ReNcell CX (cell line): ENCODE measurements around the genes RPS9, LENG9, KIR2DL3 and GP6.

- PRO-cap: no peak
Observed at GRCh38 chr19:54142595-54143365, 5.2 kb downstream of the CNOT3 start.

GRCh38 chr19:54173480-54173929, 545 bp upstream of the TMC4 start:
- PRO-cap: no peak

DNA sequence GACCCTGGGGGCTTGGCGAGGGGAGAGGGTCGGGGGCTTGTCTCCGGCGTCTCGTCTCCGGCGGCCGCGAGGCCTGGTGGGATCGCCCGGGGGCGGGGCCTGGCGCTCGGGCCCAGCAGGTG, 148 bp upstream of the TSEN34 start:
- PRO-cap: bidirectional peak, plus-strand start outside the sequence, minus-strand start at position 69 of the sequence

DNA sequence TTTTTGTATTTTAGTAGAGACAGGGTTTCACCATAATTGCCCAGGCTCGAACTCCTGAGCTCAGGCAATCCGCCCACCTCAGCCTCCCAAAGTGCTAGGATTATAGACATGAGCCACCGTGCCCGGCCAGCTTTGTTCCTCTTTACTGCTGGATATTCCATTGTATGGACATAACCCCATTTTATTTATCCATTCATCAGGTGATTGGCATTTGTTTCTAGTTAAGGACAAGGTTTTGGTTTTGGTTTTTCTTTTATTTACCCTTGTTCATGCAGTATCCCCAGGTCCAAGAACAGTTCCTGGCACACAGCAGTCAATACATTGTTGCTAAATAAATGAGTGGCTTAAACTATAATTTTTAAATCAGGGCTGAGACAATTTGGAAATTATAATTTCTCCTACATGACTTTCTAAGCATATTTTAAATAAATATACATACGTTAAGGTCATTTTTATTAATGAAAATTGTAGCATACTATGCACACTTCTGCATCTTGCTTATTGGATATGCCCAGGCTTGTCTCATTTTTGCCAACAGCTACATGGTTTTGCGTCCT, 4.0 kb upstream of the RPS9 start:
- PRO-cap: no peak

DNA sequence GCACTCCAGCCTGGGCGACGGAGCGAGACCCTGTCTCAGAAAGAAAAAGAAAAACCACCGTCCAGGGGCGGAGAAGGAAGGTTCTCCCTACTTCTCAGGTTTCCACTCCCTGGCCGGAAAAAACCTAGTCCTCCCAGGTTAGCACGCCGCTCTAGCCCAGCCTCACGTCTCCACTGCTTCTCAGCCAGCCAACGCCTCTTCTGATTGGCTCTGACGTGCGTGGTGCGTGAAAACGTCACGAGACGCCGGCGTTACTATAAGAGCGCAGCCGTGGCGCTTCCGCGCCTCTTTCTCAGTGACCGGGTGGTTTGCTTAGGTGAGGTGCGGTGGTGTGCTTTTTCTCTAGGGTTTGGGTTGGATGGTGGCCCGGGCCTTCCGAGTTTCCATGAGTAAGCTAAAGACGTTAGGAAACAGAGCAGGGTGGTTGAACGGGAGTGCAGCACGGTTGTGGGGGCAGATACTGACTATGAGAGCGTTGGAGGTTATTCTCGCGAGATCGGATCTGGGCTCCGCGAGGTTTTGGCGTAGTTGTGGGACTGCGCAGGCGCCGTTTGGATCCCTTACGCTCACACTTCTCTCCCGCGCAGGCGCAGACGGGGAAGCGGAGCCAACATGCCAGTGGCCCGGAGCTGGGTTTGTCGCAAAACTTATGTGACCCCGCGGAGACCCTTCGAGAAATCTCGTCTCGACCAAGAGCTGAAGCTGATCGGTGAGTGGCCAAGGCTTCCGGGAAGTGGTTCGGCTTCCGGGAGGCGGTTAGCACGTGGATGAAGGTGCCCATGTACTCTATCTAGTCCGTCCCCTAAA, at the start of gene RPS9:
RPS9 (plus strand) TSS at position 286 of the 807 bp plus-strand sequence.
- PRO-cap: bidirectional peak, plus-strand start at position 292 of the sequence, minus-strand start at position 147 of the sequence

GRCh38 chr19:54208995-54209598, 8.4 kb downstream of the RPS9 start:
- PRO-cap: no peak

DNA sequence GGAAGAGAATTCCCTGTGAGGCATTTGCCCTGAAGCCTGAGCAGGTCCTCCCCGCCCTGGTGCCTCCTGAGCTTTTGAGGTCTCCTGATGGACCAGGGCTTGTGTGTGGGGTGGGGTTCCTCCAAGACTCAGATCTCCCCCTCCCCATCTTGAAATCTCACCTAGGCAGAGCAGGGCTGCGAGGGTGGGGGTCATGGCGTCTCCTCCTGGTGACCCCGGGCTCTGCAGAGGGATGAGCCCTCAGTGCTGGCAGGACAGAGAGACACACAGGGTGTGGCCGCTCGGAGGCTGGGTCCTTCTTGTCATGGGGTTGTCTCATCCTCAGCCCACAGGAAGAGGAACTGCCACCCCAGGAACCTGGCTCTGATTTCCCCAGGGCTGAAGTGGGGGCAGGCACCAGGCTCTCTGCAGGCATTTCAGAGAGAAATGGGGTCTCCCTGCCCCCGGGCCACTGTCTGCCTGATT, 14.5 kb downstream of the LILRB5 start:
- PRO-cap: no peak

DNA sequence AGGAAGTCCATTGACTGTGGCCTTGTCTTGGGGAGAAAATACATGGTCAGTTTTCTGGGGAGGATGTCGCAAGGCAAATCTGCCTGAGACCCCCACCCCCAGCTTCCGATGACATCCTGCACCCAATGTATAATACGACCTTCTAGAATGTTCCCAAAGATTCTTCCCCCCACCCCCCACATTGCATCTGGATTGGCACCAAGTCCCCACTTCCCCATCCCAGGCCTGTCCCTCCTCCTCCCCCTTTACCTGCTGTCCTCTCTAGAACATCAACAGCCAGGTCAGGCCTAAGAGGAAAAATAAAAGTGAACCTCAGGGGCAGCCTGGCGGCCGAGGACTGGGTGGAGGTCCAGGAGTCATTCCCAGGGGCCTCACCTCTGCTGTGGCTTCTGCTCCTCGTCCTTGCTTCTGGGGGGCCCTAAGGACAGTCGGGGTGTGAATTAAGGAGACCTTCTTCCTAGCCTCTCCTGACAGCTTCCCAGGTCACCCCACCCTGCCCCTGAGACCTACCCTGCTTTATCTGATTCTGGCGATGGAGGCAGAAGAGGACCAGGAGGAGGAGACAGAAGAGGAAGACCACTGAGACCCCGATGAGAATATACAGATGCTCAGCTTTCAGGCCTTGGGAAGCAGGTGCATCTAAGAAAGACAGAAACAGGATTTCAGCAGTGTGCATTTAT, 8.6 kb downstream of the LAIR1 start:
- PRO-cap: no peak

DNA sequence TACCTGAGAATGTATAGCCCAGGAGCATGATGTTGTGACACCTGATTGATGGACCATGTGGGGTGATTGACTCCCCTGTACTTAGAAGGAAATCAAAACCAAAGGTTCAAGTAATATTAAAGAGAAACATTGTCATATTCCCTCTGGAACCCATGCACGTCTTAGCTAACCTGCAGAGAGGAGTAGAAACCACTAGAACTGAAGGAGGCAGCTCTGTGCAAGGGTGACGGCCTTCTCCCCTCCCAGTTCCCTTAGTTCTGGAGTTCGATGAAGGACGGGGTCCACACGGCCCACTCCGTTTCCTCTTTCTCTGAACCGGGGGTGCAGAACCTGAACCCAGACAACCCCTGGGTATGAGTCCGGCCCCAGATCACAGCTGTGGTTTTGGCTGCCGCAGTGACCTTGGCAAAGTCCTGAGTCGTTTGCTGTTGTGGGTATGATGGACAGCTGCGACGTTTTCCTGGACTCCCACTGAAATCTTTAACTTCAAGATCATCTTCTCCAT, 9.5 kb upstream of the LAIR1 start:
- PRO-cap: no peak

DNA sequence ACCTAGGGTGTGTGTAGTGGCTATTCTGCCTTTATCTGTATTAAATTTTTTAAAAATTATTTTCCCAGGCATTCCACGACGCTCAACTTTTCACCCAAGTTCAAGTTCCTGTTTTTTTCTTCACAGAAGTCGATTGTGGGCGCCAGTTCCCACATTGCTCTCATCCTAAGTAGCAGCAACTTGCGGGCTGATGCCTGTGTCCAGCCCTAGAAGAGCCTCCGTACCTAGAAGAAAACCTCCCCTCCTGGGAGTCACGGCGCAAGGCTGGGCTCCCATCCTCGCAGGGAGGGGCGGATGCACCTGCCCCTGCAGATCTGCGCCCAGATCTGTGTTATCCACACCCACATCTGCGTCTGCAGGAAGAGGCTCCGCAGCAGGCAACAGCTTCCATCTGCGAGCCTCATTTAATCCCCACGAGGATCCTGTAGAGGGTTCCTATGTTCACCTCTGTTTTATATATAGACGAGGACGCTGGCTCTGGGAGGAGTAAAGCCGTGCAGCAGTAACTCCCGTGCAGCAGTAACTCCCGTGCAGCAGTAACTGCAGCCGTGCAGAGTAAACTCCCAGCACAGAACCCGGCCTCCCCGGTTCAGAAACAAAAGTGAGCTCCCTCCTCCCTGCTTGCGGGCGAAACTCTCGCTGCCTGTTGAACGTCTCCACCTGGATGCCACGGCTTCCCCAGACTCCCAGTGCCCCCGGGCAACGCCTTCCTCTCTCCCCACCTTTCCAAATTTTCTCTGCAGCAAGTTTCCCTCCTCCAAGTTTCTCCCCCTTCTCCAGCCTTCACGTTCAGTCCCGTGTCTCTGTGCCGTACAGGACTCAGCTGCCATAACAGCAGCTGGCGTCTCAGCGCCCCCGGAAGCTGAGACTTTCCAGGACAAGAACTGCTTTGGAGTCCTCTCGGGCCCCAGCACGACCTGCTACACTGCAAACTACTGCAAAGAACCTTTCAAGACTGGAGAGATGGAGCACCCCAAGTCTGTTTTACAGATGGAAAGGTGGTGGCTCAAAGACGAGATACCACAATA, 23.5 kb upstream of the LAIR1 start:
- PRO-cap: no peak

DNA sequence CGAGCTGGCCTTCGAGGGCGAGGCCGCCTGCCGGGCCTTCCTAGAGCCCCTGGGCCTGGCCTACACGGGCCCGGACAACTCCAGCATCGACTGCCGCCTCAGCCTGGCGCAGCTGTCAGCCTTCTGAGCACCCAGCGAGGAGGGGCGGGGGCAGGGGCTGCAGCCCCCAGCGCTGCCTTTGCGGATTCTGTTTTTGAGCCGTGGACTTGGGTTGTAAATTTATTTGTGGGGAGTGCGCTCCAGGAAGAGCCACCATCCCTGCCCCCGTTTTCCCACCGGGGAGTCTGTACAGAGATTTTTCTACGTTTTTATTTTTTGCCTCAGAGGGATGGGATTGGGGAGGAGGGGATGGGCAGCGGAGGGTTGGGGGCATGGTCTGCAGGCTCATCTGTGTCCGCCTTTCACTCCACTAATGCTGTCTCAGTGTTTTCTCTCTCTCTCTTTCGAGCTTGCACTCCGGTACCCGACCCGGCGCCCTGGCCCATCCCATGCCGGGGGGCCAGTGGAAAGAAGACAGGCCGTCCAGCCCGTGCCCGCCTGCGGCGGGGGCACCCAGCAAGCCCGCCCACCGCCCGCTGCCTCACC, 2.7 kb downstream of the LENG9 start:
- PRO-cap: no peak

GRCh38 chr19:54463489-54464330, at the start of gene LENG9:
Gene LENG9 (minus strand): TSS chr19:54463778.
- PRO-cap: unidirectional peak, minus-strand start at chr19:54463719

- PRO-cap: no peak
Observed at GRCh38 chr19:54593807-54594382, 463 bp downstream of the LILRA1 start.

GRCh38 chr19:54738370-54738878, at the start of gene KIR2DL3:
Gene KIR2DL3 (plus strand): TSS chr19:54738513.
- PRO-cap: no peak

DNA sequence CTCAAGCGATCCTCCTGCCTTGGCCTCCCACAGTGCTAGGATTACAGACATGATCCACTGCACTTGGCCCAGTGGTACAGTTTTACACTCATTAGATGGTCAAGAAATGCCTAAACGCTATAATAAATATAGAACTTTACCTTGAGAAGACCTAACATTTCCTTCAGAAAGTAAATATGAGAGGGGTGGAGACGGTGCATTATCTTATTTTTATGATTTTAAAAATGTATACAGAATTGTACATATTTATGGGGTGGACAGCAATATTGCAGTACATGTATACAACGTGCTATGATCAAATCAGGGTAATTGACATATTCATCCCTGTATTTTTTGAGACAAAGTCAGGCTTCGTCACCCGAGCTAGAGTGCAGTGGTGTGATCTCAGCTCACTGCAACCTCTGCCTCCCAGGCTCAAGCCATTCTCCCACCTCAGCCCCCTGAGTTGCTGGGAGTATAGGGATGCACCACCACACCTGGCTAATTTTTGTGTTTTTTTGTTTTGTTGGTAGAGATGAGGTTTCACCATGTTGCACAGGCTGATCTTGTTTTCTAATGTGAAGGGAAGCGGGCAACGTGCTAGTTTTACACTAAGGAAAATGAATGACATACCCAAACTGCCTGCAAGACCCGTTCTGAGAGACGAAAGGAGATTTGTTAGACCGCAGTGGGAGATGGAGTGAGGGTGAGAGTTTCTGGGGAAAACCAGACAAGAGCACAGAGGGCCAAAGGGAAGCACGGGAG, 24.1 kb downstream of the GP6 start:
- PRO-cap: no peak

DNA sequence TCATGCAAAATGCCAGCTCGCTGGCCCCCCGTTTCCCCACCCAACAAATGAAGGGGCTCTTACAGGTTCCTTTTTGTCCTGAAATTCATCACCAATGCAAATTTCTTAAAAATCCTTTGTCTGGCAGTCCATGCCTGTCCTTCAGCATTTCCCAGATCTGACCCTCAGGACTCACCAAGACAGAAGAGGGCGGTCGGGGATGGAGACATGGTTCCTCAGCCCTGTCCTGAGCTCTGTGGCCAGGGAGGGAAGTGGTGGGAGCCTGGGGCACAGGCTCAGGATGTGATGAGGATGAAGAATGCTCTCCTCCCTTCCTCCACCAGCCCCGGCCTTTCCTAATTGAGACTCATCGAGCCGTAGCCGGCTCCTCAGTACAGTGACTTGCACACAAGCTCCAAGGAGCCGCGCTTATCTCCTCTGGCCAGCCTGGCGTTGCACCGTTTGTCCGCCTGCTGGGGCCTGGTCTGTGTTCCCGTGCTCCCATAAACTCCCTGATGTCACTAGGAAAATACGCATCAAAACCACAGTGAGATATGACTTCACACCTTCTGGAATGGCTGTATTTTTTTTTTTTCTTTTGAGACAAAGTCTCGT, at the start of gene GP6:
GP6 (minus strand) TSS at position 237 of the 594 bp plus-strand sequence.
- PRO-cap: no peak

GRCh38 chr19:55041326-55042649, 3.7 kb upstream of the GP6 start:
- PRO-cap: no peak

DNA sequence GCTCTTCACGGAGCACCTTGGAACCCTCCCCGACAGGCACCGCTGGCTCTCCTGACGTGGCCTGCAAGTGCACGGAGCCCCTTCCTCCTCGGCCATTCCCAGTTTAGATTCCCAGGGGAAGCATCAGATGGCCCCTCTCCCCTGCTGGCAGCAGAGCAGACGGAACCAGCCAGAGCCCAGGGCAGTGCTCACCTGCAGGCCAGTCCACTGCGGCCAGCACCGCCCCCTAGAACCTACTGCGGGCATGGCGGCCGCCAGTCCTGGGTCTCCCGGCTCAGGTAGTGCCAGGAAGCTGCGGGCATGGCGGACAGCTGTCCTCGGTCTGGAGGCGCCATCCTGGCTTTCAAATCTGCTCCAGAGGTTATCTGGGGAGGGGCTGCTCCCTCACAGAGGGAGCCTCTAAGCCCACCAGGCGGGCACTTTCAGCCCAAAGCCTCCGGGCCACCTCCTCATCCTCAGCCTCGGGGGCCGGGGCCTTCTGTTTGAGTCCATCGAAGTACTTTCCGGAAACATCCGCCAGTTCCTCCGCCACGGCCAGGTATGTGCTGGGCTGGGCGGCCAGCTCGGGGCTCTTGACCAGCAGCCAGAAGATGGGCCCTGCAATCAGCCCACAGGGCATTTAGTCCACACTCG, 6.8 kb upstream of the GP6 start:
- PRO-cap: no peak

DNA sequence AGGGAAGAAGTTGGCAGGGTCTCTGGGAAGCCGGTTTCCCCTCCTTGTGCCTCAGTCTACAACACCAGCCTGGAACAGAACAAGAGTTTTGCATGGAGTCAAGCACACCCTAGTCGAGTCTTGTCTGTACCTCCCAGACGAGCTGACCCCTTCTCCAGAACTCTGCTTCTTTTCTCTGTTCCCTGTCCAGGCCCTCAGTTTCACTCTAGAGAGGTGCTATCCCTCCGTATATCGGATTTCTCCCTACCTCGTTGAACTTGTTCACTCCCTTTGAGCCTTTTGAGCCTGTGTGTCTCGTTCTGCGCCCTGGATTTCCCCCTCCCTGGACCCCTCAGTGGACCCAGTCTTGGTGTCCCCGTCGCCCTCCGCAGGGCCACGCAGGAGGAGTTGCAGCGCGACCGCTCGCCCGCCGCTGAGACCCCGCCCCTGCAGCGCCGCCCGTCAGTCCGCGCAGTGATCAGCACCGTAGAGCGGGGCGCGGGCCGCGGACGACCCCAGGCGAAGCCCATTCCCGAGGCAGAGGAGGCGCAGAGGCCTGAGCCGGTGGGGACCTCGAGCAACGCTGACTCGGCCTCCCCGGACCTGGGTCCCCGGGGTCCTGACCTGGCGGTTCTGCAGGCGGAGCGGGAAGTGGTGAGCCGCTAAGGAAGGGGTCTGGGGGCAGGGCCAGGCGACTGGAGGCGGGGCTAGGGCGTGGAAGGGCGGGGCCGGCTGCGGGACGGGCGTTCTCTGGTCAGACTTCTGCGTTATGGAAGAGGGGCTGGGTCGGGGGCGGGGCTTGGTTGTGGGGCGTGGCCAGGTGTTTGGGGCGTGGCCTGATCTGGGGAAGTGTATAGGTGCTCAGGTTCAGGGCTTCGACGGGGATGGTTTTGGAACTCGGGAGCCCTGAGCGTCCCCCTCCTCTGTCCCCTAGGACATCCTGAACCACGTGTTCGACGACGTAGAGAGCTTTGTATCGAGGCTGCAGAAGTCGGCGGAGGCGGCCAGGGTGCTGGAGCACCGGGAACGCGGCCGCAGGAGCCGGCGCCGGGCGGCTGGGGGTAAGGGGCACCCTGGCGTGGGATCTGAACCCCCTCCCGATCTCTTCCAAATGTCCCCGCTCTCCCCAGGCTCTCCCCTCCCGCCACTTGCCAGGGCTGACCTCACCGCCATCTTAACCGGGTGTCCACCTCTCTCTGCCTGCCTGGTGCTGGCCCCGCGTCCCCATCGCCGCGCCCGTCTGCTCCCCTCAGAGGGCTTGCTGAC, 5.6 kb downstream of the EPS8L1 start:
- PRO-cap: bidirectional peak, plus-strand start at position 822 of the sequence, minus-strand start at position 612 of the sequence

DNA sequence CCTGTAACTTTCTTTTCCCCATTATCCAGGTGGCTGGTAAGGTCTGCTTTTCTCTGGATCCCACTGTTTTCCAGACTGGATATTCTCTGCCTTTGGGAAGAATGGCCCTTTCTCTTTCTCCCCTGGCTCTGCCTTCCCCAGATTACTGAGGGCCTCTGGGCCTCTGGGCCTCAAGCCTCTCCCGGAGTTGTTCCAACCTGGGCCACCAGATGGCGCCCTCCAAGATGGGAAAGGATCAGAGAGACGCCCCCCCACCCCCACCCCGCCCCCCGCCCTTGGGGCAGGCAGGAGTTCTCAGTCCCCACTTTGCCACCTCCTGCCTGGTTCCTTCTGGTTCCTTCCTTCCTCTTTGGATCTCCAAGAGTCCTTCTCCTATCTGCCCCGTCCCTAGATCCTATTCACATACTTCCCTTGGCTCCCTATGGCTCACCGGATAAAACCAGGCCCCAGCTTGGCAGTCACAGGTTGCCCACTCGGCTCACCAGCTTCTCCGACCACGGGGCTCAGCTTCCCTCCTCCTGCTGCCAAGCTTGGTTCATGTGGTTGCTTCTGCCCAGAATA, 13.0 kb downstream of the EPS8L1 start:
- PRO-cap: no peak